ENCODE results near the genes TMCO4 and DDOST.

- PRO-cap: no peak
Observed at GRCh38 chr1:19164788-19165029, 45.4 kb downstream of the UBR4 start.

GRCh38 chr1:19285473-19285738 is 3.2 kb downstream of the AKR7A3 start:
- PRO-cap: no peak

DNA sequence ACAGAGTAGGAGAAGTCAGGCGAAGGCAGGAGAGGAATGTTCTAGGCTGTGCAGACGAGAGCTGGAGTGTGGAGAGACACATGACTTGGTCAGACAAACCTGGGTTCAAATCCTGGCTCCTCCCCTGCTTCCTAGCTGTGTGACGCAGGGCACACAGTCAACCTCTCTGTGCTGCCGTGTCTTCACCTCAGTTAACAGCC is 15.6 kb downstream of the SLC66A1 start:
- PRO-cap: no peak

GRCh38 chr1:19390227-19390663 is 78.1 kb downstream of the SLC66A1 start:
- PRO-cap: no peak

- PRO-cap: no peak
Observed at GRCh38 chr1:19404486-19405033, 80.8 kb downstream of the CAPZB start.

DNA sequence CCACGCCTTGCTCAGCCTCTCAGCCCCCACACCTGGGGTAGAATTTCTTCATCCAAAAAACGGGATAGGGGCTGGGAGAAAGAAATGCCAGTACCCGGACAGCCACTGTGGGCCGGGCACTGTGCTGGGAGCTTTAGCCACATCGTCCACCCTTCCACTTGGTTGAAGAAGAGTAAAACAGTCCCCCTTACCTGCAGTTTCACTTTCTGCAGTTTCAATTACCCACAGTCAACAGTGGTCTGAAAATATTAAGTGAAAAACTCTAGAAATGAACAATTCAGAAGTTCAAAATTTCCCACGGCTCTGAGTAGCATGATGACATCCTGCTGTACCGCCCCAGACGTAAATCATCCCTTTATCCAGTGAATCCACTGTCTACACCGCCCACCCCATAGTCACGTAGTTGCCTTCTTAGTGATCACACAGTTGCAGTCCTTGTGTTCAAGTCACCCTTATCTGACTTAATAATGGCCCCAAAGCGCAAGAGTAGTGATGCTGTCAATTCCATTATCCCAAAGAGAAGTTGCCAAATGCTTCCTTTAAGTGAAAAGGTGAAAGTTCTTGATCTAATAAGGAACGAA is 25.8 kb downstream of the CAPZB start:
- PRO-cap: no peak

- PRO-cap: unidirectional peak, minus-strand start at chr1:19463318
Observed at GRCh38 chr1:19462902-19463916, 22.1 kb downstream of the CAPZB start.

DNA sequence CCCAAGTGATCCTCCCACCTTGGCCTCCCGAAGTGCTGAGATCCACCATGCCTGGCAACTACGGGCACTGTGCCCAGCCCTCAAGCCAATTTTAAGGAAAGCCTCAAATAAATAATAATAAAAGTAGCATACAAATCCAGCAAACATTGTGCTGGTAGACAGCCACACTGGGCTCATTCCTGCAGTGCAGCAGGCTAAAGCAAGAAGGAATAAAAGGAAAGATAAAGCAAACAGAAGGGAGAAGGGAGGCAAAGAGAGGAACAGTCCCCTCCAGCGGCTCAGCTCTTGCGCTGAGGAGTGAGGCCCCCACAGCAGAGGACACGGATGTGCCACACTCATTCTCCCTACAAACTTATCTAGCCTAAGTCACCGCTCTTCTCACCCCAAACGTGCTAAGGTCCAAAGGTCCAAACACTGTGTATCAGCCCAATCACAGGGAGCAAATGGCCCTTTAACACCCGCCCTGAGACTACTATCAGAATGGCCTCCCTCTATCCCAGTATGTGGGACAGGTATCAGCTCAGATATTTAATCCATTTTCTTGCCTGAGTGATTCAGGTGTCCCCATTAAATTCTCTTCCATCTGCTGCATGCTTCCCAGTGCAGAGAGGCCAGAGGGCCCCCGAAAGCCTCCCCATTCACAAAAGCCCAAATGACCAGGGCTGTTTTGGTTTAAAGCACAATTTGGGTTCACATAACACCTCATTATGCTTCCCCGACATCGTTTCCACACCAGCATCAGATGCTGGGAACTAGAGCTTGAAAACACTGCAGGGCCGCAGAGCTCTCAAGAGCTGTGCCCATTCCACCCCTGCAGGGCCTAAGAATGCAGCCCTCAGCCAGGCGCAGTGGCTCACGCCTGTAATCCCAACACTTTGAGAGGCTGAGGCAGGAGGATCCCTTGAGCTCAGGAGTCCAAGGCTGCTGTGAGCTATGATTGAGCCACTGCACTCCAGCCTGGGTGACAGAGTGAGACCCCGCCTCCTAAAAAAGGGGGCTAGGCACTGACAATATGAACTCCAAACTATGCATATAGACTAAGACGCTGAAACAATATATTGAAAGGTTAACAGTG is 17.9 kb downstream of the CAPZB start:
- PRO-cap: no peak

- PRO-cap: no peak
Observed at GRCh38 chr1:19687997-19688821, 23.5 kb downstream of the HTR6 start.

GRCh38 chr1:19764894-19765135 is 34.9 kb downstream of the TMCO4 start:
- PRO-cap: no peak

DNA sequence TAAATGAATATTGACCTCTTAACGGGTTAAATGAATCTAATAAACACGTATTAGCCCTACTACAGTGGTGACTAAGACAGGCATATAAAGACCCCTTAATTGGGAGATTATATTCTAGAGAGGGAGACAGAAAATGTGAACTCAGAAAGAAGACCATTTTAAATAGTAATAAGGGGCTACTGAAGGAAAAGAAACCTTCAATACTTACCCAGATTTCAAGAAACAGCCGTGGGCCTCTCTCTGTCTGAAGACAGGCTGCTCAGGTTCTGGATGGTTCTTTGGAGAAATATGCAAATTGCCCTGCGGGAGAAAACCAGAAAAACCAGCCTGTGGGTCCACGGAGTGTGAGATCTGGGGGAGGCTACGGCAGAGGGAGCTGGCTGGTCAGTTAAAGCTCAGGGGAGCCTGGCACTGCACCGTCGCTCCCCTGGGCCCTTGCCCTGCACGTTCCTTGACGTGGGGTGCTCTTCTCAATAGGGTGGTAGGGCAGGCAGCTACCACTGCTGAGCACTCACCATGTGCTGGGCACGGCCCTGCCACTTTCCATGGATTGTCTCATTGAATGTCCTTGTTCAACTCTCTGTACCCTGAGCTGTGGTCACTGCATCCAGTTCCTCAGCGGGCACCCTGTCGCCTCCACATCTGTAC is 12.8 kb downstream of the TMCO4 start:
- PRO-cap: no peak

GRCh38 chr1:19799254-19800364 is at the start of gene TMCO4:
TMCO4 (minus strand) TSS chr1:19799916.
- PRO-cap: bidirectional peak, plus-strand start at chr1:19799771, minus-strand start at chr1:19799880; bidirectional peak, plus-strand start at chr1:19800218, minus-strand start at chr1:19800179

GRCh38 chr1:20093714-20094420 is 23.9 kb downstream of the PLA2G5 start:
- PRO-cap: no peak

- PRO-cap: no peak
Observed at GRCh38 chr1:20166064-20166432, 19.8 kb upstream of the UBXN10 start.

DNA sequence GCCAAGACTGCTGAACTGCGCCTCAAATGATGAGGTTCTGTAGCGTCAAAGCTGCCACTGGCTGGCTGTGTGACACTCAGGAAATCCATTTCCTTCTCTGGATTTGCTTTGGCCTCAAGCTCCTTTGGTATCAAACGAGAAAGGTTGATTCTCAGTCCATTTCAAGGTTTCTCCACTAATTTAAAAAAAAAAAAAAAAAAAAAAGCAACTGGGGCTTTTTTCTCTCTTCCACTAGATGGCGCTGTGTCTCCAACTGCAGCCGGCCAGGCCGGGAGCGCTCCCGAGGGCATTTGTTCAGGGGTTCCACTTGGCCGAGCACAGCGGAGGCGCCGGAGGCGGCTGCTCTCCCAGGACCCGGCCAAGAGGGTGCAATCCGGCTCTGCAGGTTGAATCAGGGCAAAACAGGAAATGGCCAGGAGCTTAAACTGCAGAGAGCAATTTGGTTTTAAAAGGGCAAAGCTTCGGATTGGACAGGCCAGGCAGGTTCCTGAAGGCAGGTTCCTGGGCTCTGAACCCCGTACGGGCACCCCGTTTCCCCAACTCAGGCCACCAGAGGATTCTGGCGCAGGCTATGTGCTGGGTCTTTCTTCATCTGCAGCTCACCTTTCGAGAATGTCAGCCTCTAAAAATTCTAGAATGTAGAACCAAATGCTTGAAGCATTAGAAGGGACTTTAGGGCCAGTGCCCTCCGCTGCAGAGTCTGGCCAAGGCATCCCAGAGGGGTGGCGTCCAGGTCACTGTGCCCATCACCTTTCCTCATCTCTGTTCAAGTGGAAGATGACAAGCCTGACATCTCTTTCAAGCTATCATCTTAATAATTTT is 26.7 kb upstream of the PLA2G2C start:
- PRO-cap: unidirectional peak, plus-strand start at position 297 of the sequence

GRCh38 chr1:20477773-20478318 is 8.2 kb downstream of the CAMK2N1 start:
- PRO-cap: unidirectional peak, minus-strand start at chr1:20477899

DNA sequence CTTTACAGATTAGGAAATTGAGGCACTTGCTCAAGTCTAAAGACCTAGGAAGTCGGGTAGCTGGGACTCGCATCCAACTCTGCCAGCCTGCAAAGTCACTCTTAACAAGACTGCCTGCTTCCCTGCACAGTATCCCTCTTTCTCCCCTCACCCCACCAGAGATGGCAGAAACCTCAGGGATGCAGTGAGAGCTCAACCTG is 4.1 kb downstream of the CAMK2N1 start:
- PRO-cap: no peak

DNA sequence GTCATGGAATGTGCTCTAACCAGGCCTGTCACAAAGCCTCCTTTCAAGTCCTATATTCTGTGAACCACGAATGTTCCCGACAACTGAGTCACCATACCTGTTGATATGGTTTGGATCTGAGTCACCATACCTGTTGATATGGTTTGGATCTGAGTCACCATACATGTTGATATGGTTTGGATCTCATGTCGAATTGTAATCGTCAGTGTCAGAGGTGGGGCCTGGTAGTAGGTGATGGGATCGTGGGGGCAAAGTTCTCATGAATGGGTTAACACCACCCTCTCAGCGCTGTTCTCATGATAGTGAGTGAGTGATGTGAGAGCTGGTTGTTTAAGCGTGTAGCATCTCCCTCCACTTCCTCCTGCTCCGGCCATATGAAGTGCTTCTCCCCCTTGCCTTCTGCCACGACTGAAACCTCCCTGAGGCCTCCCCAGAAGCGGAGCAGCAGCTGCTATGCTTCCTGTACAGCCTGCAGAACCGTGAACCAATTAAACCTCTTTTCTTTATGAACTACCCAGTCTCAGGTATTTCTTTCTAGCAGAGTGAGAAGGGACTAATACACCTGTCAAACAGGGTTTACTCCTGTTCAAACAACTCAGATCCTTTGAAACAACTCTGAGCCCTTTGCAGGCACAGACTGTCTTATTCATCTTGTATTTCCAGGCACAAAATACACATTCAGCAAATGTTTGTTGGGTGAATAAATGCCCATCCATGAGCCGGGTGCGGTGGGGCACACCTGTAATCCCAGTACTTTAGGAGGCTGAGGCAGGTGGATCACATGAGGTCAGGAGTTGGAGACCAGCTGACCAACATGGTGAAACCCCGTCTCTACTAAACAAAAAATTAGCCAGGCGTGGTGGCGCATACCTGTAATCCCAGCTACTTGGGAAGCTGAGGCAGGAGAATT is 10.6 kb upstream of the CAMK2N1 start:
- PRO-cap: no peak

GRCh38 chr1:20661138-20662057 is at the start of gene DDOST:
DDOST (minus strand) TSS chr1:20661369.
- PRO-cap: bidirectional peak, plus-strand start at chr1:20661711, minus-strand start at chr1:20661365

GRCh38 chr1:20666096-20666785 is 5.1 kb upstream of the DDOST start:
- PRO-cap: no peak

Measured in gallbladder (tissue), 1 donor.